ENCODE results near the gene ANKRD11.

DNA sequence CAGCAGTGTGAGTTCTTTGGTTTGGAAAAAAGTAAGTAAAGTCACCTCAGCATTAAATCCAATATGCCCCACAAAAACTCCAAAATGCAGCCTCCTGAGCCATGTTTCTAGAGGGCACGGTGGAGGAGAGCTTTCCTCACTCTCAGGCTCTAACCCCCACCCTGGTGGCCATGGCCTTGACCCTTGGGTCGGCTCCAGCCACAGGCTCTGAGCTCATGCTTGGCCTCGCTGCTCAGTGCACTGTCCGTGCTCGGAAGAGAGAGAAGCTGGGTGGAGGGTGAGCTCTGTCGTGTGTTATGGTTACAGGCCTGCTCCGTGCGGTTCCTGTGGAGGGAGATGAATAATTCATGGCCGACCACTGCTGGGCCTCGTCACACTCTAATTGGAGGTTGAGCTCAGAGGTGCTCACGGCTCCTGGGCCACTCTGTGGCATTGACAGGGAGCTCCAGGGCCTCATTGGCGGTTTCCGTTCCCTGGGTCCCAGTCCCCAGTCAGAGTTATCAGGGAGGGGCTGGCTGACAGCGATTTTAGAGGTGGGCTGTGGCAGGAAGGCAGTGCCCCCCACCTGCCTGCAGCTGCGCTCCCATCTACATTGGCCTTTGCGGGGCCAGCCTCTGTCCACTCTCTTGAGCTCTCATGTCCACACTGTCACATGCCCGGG lies 24.8 kb downstream of the ACSF3 start:
- PRO-cap, result no peak

DNA sequence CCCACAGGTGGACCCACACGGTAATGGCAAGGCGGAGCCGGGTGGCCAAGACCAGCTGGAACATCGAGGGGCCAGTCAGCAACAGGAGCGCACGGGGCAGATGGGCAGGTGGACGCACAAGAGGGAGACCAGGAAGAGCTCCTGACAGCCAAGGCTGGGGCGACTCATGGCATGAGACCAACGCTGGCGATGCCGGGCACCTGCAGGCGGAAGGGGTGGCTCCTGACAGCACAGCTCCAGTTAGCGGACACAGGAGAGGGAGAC lies 58.5 kb downstream of the ZNF778 start:
- PRO-cap, result no peak

GRCh38 chr16:89277630-89278260 lies 60.2 kb downstream of the ZNF778 start:
- PRO-cap, result no peak

DNA sequence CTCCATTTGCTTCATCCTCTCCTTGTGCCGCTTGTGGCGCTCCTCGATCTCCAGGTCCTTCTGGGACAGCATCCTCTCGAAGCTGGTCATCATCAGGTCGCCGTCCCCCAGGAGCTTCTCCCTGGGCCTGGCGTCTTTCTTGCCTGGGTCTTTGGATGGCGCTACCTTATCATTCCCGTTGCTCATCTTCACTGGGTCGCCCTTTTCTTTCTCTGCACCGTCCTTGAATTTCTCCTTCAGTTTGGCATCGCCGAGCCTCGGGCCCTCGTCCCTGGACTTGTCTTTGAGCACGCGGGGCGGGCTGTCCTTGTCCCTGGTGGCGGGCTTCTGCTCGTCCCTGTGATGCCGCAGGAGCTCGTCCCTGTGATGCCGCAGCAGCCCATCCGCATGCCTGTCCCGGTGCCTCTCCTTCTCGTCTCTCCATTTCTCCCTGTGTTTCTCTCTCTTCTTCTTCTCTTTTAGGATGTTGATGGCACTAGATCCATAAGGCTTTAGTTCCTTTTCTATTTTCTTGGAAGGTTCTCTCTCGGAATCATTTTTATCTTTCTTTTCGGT lies 64.3 kb downstream of the ZNF778 start:
- PRO-cap, result no peak

- PRO-cap, result no peak
These were observed 67.0 kb downstream of the ZNF778 start for GRCh38 chr16:89284261-89285075.

GRCh38 chr16:89336232-89336637 lies 118.7 kb downstream of the ZNF778 start:
- PRO-cap, result no peak

GRCh38 chr16:89366844-89367461 lies 123.4 kb downstream of the ANKRD11 start:
- PRO-cap, result no peak

- PRO-cap, result no peak
These were observed 116.0 kb downstream of the ANKRD11 start for GRCh38 chr16:89374222-89374998.

- PRO-cap, result no peak
These were observed 110.8 kb downstream of the ANKRD11 start for GRCh38 chr16:89379523-89380009.

- PRO-cap, result no peak
These were observed 96.4 kb downstream of the ANKRD11 start for GRCh38 chr16:89393823-89394495.

- PRO-cap, result no peak
These were observed 89.5 kb downstream of the ANKRD11 start for GRCh38 chr16:89400912-89401151.

GRCh38 chr16:89417230-89417867 lies 73.0 kb downstream of the ANKRD11 start:
- PRO-cap, result no peak

DNA sequence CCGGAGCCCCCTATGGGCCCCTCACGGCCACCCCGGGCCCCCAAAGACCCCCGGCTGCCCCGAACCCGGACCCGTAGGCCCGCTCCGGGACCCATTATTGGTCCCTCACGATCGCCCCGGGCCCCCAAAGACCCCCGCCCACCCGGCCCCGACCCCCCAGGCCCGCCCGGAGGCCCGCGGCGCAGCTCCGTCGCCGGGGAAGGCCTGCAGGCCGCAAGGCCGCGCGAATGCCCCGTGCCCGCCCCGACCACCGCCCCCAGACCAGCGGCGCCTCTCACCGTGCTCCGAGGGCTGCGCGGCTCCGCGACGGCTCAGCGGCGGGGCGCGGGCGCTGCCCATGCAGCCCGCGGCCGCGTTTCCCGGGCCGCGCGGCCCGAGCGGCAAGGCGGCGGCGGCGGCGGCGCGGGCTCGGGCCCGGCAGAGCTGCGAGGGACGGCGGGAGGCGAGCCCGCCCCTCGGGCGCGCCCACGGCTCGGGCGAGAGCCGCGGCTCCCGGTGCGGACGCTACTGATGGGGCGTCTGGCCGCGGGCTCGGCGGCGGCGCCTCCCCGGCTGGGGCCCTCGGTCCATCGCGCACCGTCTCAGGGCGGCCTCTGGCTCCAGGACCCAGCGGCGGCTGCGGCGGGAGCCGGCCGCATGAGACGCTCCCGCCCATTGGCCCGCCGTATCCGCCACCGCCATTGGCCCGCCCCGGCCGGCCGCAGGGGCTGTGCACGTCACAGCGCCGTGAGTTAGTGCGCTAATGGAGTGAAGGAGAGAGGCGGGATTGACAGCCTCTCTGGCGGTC lies at the start of gene ANKRD11:
ANKRD11 (minus strand) TSS at position 595 of the 787 bp plus-strand sequence.
- PRO-cap, result bidirectional peak, plus-strand start outside the sequence, minus-strand start at position 595 of the sequence

GRCh38 chr16:89507328-89507609 lies 934 bp upstream of the SPG7 start:
- PRO-cap, result no peak

DNA sequence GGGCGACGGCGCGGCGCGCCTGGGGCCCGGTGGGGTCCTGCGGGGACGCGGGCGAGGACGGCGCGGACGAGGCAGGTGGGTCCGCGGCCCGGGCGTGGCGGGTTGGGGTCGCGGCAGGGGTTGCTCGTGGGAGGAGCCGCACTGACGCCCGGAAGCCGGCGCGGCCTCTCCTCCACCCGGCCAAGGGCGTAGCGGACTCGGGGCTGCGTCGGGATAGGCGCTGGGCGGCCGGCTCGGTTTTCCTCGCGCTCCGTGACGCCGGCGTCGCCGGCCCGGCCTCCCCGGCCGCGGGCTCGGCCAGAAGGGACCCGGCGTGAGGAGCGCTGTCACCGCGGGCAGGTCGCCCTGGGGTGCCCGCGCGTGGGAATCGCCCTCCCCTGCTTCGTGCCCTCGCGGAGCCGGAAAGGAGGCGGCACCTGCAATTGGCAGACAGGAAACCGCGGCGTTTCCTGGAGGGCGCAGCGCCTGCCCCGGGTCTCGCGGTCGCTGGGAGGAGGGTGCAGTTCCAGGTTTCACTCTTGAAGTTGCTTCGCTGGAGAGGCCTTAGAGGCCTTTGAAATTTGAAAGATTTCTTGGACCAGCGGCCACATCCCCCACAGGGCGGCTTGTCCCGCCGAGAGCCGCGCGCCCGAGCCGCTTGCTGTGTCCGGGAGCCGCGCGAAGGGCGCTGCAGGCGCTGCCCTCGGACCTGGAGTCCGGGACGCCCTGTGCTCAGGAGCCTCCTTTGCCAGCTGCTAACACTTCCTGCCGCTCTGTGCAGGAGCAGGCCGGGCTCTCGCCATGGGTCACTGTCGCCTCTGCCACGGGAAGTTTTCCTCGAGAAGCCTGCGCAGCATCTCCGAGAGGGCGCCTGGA lies 661 bp downstream of the ZNF276 start:
- PRO-cap, result no peak

DNA sequence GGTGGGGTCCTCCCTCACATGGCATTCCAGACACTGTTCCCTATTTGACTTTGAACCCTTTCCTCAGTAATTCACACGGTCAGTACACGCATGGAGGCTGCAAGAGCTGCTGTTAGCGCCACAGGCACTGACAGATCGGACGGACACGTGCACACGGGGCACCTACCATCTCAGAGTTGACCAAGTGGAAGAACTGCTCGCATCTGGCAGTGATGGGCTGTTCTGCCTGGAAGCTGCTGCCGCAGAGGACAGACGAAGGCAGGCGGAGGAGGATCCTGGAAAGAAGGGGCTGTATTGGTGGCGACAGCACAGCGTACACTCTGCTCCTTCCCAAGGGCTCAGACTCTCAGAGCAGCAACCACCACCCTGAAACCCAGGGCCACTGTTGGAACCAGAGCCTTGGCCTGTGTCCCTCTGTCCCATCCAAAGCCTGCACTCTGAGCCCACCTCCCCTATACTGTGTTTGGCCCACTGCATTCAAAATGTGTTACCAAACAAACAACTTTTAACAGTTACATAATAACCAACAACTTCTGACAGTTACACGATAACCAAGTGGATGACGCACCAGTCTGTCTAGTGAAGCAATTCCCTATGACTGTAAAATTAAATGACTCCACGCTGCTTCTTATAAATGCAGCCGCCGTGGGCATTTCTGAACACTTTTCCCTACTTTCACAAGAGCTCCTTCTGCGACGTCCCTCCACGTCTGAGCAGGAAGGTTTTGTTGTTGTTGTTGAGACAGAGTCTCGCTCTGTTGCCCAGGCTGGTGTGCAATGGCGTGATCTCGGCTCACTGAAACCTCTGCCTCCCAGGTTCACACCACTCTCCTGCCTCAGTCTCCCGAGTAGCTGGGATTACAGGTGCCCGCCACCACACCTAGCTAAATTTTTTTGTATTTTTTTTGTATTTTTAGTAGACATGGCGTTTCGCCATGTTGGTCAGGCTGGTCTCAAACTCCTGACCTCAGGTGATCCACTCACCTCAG lies 27.4 kb downstream of the ZNF276 start:
- PRO-cap, result no peak

- PRO-cap, result no peak
These were observed 1.4 kb downstream of the SPIRE2 start for GRCh38 chr16:89829367-89830293.

- PRO-cap, result no peak
These were observed 12.7 kb downstream of the TUBB3 start for GRCh38 chr16:89935900-89936166.

GRCh38 chr16:90020174-90020555 lies 909 bp upstream of the DBNDD1 start:
- PRO-cap, result no peak

GRCh38 chr16:90056519-90056973 lies 20.6 kb downstream of the PRDM7 start:
- PRO-cap, result no peak

All from SUDHL5 (cell line).